Islet of Langerhans (tissue), 1 donor: ENCODE measurements around a stretch of chr16.

DNA sequence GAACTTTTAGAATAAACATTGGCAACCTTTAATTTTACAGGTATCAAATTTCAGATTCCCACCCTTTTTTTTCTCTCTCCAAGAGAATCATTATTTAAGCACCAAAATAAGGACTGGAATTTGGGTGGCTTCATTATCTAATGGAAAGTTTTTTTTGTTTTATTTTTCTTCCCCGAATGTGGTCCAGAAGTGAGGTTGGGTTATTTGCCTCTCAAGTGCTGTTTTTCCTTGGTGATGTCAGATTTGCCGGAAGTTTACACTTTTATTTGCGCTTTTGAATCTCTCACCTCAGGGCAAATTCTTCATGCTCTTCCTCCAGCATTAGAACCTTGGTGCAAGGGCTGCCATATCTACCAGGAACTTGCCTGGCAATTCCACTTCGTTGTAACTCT is 225.6 kb downstream of the SNX29 start:
- RRBS = no CpG with 5 or more reads among the region's 4 CpGs

DNA sequence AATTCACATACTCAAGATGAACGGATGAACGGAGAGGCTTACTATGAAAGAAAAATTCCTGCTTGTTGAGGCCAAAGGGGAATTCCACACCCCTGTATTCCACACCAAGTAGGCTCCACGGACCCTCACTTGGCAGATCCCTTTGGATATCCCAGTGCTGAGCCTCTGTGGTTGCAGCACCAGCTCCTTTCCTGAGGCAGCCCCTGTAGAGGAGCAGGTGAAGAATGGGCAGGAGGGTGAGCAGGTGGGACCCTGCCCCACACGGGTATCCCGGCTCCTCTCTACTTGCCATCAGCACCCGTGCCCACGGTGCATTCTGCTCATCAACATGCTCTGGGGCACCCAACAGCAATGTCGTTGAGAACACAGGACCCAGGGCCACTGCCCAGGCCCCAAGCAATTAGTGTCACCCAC is 113.0 kb downstream of the CPPED1 start:
- RRBS = no CpG with 5 or more reads among the region's 8 CpGs

- RRBS = no CpG with 5 or more reads among the region's 4 CpGs
Observed at GRCh38 chr16:12899663-12900110, 1.7 kb upstream of the SHISA9 start.

- RRBS = no CpG with 5 or more reads among the region's 3 CpGs
Observed at GRCh38 chr16:13623737-13623962, 296.3 kb upstream of the ERCC4 start.

DNA sequence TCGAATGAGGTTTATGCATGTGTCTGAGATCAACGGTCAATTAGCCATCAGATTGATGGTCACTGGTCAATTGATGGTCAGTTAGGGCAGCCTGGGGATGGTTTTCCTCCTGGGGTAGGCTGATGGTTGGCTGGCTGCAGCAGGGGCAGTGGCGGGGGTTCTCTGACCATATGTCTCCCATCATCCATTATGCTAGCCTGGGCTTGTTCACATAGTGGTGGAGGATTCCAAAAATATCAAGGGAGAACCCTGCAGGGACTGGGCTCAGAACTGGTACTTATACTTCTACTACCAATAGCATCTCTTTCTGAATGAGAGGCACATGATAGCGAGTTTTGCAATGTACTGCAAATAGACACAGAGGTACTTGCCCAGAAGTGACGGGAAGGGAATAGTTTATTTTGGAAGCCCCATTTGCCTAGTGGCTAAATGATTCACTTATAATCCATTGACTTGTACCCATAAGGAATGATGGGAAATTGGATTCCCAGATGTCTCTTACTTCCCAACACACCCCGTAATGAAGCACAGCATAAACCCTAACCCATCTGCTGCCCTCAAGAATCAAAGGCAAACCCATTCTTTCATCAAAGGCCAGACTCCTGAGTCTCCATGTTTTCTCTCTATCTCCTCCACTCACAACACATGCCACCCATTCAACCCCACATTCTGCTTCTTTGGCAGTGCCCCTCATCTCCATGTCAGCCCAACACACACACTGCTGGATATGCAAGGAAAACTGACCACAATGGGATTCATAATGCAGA is 124.8 kb upstream of the ERCC4 start:
- RRBS = no CpG with 5 or more reads among the region's 6 CpGs

DNA sequence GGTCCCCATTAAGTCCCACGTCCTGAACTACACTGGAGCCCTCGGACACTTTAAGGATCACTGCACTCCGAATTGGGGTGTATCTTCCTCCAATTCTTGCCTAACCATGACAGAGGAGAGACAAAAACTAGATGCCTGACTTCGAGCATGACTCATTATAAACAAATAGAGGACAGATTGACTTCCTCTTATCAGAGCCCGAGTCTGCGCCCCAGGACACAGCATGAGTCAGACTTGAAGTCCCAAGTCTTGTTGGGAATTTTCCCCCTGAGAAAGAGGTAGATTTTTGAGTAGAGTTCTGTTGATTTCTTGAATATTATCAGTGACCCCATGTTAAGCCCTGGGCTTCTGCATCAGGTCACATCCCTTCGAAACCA is 37.8 kb downstream of the ERCC4 start:
- RRBS = no CpG with 5 or more reads among the region's 7 CpGs

- RRBS = no CpG with 5 or more reads among the region's 17 CpGs
Observed at GRCh38 chr16:14002996-14003781, 67.9 kb upstream of the MRTFB start.

DNA sequence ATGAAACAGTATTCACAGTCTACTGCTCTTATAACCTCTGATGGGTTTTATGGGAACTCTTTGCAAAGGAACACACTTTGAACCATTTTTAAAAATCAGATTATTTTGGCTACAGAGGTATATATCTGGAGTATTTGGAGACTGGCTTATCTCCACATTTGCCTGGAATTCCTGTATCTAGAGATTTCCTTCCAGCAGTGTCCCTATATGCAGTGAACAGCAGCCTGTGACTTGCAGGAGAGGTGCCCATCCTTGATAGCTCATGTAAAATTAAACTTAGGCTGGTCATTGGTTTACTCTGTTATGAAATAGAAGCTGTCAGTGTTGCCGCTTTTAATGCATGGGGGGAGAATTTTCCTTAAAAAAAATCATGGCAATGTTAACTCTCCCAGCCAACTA is 114.6 kb downstream of the MRTFB start:
- RRBS = no CpG with 5 or more reads among the region's 1 CpG

GRCh38 chr16:14189524-14190107 is 118.5 kb downstream of the MRTFB start:
- RRBS = no CpG with 5 or more reads among the region's 3 CpGs

- RRBS = no CpG with 5 or more reads among the region's 22 CpGs
Observed at GRCh38 chr16:14246591-14247604, 175.8 kb downstream of the MRTFB start.

GRCh38 chr16:14307669-14308783 is 236.9 kb downstream of the MRTFB start:
- RRBS = 70% methylated on average over 6 of the region's 25 CpGs

- RRBS = no CpG with 5 or more reads among the region's 4 CpGs
Observed at GRCh38 chr16:14355184-14355634, 274.9 kb downstream of the PARN start.

DNA sequence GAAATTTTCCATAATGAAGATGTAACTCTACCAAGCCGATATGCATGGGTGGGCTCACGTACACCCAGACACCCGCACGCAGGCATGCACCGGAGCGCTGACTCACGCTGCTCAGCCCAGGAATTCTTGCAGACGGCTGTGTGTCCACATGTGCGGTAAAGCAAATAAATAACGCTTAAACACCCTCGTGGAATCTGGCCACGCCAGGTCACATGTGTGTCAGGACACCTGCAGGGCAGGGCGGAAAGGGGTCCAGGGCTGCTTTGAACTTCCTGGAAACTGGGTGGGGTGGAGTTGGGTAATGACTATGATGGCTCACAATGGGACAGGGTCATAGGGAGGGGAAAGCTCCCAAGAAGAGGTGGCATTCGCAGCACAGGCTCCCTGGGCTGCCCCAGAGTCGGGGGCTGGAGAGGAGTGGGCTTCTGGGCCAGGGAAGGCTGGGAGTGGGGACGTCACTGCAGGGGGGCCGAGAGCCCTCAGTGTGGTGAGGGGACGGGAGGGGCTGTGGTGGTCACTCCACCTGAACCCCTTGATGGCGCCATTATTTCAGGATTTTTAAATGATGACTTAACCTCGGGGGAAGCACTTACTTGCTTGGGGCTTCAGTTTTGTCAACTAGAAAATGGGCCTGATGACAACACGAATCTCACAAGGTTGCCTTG is 265.4 kb downstream of the PARN start:
- RRBS = no CpG with 5 or more reads among the region's 21 CpGs

DNA sequence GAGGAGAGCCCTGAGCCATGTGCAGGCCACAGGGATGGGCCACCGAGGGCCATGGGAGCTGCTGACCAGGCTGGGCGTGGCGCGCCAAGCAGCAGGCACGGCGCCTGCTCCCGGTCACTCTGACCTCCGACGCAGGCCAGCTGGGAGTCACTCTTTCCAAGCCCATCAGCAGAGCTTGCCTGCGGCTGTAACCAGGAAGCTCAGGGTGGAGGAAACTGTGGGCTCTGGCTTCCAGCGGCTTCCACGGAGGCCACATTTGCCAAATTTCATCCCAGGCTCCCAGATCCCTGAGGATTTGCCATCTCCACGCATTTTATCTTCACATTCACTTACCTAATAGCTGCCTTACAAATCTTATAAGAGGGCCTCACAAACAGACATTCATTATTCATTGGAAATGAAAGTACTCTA is 259.8 kb downstream of the PARN start:
- RRBS = no CpG with 5 or more reads among the region's 13 CpGs

DNA sequence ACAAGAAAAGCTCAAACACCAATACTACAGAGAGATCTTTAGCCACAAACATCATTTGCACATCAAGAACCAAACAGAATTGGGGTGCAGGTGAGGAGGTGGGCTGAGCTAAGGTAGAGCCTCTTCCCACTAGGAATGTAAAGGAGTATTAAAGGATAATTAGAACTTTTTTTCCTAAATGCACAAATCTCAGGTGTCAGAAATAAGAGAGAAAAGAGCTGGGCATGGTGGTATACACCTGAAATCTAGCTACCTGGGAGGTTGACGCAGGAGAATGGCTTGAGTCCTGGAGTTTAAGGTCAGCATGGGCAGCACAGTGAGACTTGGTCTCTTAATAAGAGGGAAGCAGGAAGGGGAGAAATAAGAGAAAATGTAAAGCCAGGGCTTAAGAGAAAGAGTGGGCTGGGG is 107.9 kb downstream of the PARN start:
- RRBS = no CpG with 5 or more reads among the region's 1 CpG

DNA sequence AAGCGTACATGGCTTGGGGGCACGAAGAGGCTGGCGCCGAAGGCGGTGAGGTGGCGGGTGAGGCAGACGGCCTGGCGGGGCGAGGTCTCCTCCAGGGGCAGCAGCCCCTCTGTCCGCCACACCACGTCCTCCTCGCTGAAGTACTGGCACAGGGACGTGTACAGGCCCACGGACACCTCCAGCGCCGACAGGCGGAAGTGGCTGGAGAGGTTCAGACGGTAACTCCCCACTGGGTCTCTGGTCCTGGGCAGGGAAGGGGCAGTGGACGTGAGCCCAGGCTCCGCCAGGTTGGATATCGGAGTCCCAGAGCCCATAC is 36.1 kb upstream of the RRN3 start:
- RRBS = no CpG with 5 or more reads among the region's 21 CpGs

GRCh38 chr16:15572409-15573398 is 70.2 kb downstream of the MARF1 start:
- RRBS = no CpG with 5 or more reads among the region's 10 CpGs

DNA sequence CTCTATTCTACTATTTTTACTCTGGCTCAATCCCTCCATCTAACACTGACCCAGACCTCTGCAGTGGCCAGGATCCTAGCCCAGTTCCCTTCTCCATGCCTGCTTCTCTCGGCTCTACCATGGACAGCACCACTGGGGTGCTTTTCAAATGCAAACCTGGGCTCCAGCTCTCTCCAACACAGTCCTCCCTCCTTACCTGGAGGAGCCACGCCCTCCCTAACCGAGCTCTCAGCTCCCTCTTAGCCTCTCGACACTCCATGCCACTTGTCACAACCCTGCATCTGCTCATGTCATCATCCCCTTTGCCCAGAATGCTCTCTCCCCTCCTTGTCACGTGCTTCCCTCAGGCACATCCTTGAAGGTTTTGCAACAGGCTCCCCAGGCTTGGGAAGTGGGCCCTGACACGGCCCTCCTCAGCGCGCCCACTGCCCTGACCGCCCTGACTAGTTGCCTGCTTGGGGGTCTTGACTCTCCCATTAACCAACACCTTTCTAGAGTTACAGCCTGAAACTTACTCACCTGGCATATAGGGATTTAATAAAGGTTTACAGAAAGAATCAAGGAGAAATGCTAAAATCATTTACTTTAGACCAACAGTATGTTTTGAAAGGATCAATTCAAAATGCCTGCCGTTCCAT is 41.6 kb downstream of the MARF1 start:
- RRBS = no CpG with 5 or more reads among the region's 10 CpGs

DNA sequence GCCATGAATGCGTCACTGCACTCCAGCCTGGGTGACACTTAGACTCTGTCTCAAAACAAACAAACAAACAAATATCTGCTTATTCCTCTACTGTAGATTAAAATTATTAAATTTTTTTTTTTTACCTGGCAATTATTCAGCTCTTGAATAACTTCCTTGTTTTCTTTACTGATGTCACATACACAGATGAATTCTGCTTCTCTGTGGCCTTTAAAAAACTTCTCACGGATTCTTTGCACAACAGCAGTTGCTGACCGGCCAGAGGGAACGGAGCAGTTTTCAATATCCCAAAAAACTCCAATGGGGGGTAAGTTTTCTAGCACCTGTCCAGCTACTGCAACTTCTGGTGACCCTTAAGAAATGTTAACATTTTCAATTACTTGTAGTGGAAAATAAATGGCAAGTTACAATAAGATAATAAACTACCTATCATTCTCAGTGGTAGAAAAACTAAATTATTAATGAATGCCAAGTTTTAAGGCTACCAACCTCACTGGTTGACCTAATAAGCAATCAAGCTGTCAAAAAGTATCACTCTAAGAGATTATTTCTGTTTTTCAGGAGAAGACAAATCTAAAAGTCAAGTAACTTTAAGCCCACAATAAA is 9.4 kb downstream of the MARF1 start:
- RRBS = no CpG with 5 or more reads among the region's 4 CpGs

DNA sequence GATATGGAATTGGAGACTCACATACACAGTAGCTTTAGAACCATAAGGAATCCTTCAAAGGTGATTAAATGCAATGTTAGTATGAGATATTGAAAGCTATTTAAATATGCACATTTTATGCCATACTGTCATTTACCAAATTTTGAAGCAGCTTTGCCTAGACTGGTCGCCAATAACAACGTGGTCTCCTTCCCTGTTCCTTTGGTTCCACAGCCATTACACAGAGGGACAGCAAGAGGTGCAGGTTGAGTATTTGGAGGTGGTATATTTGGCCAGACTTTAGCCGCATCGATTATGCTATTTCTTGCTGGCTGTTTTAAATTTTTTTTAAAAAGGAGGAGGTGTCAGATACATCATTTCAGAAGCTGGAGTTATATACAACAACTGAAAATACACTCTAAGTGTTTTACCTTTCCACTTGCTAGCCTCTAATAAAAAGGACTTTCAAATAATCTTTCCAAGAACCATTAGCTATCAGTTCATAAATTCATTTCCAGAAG is 8.3 kb downstream of the MARF1 start:
- RRBS = no CpG with 5 or more reads among the region's 4 CpGs